LNCaP clone FGC (cell line): ENCODE measurements around the genes SLC22A4, KIF3A and GDF9.

GRCh38 chr5:132258310-132259112 is 1.0 kb downstream of the PDLIM4 start:
- RRBS, 2 experiments = 54 to 58% methylated on average over 3 of the region's 15 CpGs

DNA sequence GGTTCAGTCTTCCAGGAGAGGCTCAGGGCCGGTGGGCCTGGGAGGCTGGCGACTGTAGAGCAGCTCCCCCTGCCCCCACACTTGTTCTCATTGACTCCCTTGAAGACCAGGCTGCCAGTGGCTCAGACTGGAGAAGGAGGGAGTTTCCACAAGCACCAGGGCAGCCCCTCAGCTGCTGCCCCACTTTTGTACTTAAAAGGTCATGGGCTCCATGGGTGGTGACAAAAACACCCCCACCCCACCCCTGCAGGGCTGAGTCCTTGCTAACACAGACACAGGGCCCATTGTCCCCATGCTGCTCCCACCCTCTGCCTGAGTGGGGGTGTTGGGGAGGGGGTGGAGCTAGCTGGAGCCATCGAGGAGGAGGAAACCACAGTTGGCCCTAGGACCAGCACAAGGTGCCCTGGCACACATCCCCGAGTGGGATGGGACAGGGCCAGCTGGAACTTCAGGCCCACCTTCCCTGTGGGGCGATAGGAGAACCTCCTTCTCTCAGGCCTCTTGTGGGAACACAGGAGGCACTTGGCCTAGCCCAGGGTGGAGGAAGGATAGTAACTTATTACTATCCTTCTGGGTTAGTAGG is 10.6 kb downstream of the PDLIM4 start:
- RRBS, 2 experiments = no CpG with 5 or more reads among the region's 5 CpGs

DNA sequence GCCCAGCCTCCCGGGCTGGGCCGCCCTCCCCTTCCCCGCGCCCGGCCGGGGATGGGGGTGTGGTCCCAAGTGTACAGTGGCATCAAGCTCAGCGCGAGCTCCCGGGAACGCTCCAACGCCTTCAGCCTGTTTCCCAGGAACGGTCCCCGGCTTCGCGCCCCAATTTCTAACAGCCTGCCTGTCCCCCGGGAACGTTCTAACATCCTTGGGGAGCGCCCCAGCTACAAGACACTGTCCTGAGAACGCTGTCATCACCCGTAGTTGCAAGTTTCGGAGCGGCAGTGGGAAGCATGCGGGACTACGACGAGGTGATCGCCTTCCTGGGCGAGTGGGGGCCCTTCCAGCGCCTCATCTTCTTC is at the start of gene SLC22A4:
TSS of gene SLC22A4 (plus strand) at position 68 of the 359 bp plus-strand sequence.
- RRBS, 2 experiments = under 1 to 3% methylated on average over 7 to 8 of the region's 28 CpGs

GRCh38 chr5:132297932-132298766 is 4.0 kb downstream of the SLC22A4 start:
- RRBS, 2 experiments = no CpG with 5 or more reads among the region's 7 CpGs

GRCh38 chr5:132300603-132300883 is 6.3 kb downstream of the SLC22A4 start:
- RRBS, 2 experiments = no CpG with 5 or more reads among the region's 3 CpGs

DNA sequence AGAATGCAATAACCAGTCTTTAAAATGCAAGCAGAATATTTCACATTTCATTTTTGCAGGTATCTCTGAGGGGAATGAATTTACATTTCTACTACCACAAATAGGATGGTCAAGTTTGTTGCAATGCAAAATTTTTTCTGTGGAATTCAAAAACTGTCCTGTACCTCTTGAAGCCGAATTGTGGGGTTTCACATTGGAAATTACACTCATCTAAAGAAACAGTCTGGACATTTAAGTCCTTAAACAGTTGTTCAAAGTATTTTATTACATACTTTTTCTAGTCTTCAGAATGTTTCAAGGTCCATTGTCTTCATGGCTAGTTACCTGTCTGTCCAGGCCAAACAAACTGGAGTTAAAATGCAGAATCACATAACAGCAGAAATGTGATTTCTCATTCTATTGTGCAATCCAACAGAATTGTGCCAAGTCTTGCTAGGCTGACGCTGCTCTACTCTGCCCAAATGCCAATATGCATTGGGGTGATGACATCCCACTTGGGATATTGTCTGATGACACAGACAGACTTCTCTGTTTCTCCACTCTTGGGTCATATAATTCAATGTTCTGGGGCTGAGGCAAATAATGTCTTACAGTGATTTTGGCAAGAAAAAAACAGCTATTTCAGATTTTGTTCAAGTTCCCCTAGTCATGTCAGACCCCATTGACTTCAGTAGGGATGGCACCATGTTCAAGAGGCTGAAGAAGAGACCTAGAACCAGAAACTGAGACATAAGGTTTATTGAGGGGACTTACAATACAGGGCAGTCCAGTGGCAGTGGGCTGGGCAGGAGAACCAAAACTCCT is 5.2 kb upstream of the SLC22A5 start:
- RRBS, 2 experiments = no CpG with 5 or more reads among the region's 2 CpGs

DNA sequence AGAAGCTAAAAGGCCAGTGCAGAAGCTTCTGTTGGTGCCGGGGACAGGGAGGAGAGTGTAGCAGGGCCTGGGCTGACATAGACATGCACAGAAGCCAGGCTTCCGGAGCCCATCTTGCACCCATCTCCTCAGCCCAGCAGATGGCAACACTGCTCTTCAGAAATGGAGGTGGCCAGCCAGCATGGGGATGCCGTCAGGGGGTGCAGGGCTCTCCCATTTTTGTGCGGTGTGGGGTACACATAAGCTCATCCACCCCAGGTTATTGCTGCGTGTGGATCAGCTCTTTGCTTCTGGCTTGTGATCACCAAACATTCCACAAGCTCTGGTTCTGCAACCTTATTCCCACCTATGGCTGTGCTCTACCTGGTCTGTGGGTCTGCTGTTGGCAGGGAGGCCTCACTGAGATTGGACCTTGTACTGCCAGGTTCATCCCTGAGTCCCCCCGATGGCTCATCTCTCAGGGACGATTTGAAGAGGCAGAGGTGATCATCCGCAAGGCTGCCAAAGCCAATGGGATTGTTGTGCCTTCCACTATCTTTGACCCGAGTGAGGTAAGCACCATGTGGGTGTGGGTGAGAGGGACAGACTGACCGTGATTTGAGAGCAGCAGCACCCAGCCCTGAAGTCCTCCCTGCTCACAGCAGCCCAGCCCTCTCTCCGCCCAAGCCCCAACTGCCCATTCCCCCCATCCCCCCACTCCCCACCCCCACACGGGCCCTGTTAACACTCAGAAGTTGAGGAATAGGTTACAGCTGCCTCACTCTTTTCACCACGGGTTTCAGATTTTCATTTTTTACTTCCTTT is 17.3 kb downstream of the SLC22A5 start:
- RRBS, 2 experiments = 76 to 88% methylated on average over 2 of the region's 13 CpGs

DNA sequence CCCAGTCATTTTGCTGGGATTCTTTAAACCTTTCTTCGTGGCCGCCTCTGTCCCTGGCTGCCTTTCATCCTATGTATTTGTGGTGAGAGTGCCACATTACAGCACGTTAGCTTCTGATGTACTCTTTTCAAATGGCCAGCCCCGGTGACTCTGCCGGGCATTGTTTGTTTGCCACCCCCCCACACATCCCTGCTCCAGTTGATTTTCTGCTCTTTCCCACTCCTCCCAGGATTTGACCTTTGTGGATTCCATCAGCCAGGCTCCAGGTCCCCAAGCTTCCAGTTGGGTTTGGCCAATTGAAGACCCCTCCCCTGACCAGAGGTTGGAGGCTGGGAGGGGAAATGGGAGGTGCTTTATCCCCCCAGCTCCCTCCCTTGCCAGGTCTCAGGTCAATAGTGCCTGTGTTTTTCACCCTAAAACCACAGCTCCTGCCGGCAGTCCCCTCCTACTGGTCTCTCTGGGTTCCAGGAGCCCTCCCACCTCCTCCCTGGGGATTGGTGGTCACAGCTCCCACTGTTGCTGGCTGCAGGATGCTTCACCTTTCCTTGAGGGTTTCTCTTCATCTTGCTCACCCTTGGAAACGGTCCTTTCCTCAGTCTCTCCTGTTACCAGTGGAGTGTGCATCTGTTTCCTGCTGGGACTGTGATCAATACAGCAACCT is 34.9 kb downstream of the IRF1 start:
- RRBS, 2 experiments = no CpG with 5 or more reads among the region's 7 CpGs

DNA sequence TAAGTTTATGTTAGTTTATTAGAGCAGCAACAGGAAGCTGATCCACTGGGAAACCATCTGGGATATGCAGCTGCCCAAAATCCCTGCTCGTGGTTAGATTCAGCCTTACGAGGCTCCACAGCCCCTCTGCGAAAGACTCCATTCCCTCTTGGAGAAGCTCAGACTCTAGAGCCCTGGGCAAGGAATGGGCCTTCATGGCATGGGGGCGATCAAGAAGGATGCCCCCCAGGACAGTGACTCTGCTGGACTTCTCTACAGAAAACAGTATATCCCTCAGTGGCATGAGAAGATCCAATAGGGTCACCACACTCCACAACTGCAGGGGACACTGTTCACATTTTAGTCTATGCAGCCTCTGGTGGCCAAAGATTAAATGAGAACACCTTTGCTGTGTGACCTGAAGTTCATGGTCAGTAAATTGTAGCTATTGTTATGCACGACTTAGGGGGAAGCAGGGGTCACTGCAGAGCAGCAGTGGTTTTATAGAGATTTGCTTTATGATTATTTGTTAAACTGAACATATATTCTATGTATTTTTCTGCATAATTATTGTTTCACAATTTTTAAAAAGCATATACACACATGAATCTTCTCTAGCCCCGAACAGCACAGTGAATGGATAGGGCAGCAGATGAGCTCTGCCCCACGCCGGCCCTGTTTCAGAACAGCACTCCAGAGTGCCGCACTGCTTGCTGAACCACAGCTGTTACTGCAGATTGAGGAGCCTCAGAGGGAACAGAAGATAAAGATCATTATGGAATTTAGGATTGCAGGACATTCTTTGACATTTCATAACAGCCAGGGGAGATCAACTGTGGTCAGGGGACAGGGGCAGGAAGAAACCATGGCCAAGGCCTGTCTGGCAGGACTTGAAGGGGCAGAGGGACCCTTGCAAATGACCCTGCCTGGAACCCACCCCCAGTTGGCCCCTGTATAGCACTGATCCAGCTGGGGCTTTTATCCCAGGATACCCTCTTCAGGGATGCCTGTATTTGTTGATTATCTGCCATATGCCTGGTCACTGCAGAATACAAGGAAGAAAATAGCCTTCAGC is 20.8 kb downstream of the IRF1 start:
- RRBS, 2 experiments = no CpG with 5 or more reads among the region's 9 CpGs

DNA sequence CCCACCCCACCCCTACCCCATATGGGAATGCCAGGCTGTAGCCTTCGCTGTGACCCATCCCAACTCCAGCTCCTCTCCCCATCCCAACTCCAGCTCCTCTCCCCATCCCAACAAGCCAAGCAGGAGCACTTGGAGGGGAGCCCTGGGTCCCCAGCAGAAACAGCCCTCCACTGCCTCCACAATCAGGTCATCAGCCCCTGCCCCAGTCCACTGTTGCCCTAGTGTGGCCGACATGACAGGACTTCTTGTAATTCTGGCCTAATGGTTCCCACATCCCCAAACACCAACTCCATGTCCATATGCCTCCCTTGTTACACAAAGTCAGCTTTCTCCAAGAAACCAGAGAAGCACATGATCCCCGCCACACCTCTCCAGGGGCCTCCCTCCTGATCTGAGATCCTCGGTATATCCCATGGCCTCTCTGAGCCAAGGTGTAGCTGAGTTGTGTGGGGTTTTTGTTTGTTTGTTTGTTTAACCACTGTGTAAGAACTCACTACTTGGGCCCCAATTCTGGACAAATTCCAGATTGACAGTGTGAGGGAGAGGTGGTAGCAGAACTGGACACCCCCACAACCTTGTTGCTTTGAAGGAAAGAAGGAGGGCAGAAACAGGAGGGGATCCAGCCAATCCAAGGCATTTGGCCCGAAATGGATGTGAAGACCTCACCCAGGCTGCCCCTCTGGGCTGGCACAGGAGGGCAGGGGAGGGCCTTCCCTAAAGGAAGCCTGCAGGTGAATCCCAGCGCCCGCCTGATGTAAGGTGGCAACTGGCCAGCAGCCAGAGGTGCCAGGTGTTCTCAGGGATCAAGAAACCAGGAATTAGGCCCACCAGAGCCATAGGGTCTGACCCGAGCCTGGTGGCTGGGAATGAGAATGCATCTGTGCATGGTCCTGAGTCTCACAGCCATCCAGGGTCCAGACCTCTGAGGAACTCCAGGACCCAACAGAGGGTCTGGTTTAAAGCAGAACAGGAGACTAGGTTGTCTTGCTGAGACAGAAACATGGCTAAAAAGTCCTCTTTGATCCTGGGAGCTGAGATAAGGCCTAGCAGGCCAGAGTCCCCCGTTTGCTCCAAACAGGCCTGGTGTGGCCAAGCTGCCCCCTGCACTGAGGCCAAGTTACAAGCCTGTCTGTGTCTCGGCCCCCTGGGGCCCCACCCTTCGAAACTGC is 13.4 kb downstream of the IRF1 start:
- RRBS, 2 experiments = no CpG with 5 or more reads among the region's 11 CpGs

- RRBS, 2 experiments = no CpG with 5 or more reads among the region's 7 CpGs
Measured at GRCh38 chr5:132486189-132486813, 4.3 kb downstream of the IRF1 start.

DNA sequence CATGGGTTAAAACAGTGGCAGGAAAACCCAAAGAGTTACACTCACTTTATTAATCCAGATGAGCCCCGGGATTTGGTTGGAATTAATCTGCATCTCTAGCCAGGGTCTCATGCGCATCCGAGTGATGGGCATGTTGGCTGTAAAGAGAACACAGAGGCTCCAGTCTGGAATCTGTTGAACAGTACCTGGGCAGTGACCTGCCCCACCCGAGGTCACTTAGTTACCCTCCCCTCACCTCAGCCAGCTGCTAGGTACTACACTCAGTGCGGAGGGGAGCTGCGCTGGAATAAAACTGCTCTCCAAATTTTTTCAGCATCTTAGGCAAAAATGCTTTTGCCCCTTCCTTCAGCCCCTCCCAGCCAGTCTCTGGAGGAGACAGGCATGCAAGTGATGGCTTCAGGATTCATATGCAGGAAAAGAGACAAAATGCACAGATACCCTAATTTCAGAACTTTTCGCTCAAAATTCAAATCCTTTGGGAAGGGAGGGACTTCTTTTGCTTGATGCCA is 1.2 kb downstream of the IRF1 start:
- RRBS, 2 experiments = no CpG with 5 or more reads among the region's 7 CpGs

DNA sequence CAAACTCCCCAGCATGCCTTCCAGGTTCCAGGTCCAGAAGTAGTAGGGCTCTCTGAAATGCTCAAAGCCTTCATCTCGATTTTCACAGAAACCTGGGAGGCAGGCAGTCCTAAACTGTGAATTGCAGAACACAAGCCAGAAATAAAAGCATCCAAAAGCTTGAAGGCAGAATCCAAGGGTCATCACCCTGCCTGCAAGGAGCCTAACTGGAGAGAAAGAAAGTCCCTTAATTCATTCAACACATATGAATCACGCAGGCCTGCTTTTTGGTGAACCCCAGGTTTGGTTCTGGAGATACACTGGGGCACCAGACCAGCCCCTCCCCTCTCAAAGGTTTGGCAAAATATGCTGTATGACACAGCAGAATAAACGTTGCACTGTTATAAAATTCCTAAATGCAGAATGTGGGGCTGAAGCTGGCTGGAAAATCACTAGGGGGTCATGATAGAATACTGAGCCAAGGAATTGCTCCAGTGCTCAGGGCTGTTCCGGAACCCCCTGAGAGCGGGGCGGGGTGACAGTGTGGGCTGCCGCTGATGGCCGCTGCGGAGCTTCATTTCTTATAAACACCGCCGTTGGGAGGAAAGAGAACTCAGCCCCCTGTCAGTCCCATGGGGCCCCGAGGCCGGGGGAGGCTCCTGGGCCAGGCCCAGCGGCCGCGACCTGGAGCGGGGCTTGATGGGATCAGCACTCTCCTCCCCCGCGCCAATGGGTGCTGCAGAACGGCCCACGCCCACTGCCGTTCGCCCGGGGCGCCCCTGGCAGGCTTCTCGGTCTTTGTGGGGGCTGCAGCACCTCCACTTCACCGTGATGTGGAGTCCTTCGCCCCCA is 4.9 kb upstream of the IRF1 start:
- RRBS, 2 experiments = 59 to 61% methylated on average over 4 of the region's 28 CpGs

DNA sequence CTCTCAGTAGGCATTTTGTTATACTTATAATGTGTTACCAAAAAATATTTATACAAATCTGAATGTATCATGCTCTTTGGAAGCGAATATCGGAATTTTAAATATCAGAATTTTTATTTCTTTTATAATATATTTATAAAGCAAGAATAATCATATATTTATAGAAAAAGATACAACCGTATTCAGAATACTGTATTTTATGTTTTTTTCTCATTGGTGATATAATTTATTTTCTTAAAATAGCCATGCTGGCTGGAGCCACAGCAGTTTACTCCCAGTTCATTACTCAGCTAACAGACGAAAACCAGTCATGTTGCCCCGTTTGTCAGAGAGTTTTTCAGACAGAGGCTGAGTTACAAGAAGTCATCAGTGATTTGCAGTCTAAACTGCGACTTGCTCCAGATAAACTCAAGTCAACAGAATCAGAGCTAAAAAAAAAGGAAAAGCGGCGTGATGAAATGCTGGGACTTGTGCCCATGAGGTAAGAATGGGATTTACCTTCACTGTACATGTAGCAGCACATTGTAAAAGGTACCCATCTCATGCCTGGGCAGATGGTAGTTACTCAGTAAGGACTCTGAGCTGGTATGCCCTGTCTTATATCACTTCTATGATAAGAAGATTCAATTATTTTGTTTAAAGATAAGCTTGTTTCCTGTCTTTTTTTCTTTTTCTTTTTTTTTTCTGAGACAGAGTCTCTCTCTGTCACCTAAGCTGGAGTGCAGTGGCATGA is 38.7 kb downstream of the RAD50 start:
- RRBS, 2 experiments = no CpG with 5 or more reads among the region's 8 CpGs

DNA sequence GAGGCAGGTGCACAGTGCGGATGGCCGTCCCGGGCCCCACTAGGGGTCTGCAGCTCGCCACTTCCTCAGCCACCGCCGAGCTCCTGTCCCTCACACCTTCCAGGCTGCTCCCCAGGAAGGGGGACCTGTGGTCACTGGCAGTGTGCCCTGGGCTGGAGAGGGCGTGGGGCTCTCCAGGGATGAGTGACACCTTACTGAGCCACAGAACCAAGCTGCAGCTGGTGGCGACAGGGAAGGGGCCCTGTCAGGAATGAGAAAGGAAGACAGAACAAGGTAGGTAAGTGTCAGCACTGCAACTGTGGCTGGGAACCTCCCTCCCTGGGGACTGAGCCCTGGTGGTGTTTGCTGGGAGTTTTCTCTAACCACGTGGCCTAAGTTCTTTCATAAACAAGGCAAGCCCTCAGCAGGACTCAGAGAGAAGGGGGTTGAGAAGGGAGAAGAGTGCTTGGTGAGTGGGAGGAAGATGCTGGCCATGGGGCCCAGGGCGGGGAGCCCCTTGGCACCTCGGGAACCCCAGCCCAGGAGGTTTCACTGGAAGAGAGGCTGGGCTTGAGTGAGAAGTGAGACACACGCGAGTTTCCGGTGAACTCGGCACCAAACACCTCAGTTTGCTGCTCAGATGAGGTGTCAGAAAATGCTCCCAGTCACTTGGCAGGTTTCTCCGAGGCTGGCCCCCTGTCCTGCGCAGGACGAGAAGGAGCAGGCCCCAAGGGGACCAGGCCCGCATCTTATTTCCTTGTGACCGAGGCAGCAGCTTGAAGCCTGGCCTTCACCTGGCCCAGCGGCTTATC is 5.2 kb downstream of the IL13 start:
- RRBS, 2 experiments = no CpG with 5 or more reads among the region's 21 CpGs

GRCh38 chr5:132736636-132737812 is at the start of gene KIF3A:
KIF3A (minus strand) TSS chr5:132737546.
- RRBS, 2 experiments = under 1 to 2% methylated on average over 13 of the region's 86 CpGs

DNA sequence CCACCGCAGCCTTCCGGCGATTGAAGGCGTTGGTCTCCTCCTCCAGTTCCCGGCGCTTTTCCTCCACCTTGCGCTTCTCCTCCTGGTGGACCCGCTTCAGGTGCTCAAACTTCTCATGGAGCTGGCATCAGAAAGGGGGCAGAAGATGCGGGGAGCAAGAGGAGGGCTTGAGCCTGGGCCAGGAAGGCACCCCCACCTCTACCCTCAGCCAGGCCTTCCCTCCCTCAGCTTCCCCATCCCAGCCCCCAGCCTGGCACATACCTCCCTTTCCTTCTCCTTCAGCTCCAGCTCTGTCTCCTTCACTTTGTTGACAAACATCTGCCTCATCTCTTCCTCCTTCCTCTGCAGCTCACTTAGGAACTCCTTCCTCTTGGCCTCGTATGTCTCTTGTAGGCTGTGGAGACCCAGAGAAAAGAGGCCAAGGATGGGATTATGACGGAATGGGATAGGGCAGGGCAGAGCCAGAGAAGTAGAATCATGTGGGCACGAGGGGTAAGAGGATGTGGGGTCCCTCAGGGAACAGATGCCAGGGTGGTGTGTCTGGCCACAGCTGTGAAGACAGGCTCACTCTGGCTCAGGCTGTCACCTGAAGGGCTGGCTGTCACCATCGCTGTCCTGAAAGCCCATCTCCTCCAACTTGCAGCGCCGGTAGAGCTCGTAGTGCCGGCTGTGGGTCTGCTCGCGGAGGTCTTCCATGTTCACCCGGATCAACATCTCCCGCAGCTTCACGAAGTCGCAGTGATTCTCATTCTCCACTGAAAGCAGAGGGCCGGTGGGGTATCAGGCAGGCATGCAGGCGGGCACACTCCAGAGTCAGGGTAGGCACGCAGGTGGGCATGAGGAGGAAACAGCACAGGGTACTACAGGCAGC is 13.9 kb downstream of the CCNI2 start:
- RRBS, 2 experiments = 95% methylated on average over 7 of the region's 26 CpGs

DNA sequence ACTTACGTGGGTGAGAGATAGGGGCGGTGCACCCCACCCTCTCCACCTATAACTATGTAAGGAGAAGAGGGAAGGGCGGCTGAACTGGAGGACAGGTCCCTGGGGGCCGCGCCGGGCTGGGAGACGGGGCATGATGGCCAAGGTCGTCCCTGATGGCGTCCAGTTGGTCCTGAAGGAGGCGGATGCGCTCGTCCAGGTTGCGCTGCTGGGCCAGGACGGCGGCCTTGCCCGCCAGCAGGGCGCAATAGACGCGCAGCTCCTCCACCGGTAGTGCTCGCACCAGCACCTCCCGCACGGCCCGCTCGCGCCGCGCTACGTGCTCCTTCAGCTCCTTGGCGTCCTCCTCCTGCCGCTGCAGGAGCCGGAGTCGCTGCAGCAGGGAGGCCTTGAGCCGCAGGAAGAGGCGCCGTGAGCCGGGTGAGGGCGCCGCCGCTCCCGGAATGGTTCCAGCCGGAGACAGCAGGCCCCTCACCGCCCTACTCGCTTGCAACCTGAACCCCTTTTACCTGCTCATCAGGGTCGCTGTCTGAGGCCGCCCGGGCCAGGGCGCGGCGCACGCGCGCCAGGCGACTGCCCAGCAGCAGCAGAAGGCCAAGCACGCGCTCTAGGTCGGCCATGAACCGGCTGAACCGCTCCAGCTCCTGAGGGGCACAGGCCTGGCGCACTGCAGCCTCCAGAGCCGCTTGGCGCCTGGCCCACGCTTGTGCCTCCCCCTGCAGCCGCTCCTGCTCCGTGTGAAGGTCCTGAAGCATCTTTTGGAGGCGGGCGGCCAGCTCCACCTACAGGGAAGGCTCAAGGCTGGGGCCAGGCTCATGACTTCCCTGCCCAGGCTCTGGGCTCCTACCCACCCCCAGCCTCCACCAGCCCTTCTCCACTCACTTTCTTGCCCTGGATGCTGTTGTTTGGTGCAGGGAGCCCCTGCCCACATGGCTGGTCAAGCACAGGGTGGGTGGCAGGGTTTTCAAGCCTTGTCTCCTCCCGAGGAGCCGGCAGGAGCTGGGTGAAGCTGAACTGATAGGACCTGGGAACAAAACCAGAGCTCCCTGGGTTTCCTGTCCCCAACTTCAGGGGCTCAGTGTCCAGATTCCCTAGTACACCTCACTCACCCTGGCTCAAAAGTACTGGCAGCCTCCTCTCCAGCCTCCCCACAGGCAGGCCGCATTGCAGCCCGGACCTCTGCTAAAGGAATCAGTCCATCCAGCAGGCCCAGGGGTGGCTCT is 7.3 kb downstream of the SHROOM1 start:
- RRBS, 2 experiments = 96% methylated on average over 30 of the region's 71 CpGs

- RRBS, 2 experiments = no CpG with 5 or more reads among the region's 2 CpGs
Measured at GRCh38 chr5:132837876-132838268, 7.4 kb upstream of the SHROOM1 start.

DNA sequence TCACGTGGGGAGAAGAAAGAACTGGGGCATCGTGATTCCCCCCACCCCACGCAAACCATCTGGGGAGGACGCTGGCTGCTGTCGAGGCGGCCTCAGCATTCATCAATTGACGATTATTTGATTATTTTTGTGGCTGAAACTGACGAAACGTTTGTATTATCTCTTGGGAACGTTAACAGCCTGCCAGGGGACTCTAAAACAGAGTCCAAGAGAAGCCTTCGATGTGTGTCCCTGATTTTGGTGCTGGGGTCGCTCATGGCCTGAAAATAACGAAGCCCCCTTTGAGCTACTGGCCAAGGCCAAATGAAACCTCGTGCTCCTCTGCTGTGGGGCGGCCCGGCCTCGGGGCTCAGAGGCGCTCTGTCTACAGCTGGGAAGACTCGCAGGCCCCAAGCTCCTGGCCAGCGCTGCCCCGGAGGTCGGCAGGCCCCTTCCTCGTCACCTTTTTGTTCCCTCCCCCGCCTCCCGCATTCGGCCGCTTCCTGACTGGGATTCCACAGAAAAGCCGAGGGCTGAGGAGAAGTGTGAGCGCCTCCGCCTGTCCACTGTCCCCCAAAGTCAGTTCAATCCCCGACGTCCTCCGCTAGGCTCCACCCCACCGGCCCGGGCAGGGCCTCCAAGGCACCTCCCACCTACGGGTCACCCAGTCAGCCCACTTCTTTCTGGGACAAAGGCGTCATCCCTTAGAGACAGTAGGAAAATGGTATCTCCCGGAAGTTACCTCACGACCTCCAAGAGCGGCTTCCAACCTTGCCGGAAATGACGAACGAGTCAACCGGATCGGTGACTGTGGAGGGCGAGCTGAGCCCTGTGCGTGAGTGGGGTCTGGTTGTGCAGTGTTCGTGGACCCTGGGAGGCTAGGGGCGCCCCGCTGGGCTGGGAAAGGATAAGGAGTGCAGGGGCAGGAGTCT is at the start of gene GDF9:
TSS of gene GDF9 (minus strand) at position 592 of the 911 bp plus-strand sequence.
- RRBS, 2 experiments = 2% methylated on average over 9 to 12 of the region's 50 CpGs